Placental epithelial cell (primary cell): ENCODE measurements around a stretch of chr2.

- CAGE, long polyA plus RNA: no peak
Measured at GRCh38 chr2:54669820-54670208, 53.6 kb upstream of the EML6 start.

DNA sequence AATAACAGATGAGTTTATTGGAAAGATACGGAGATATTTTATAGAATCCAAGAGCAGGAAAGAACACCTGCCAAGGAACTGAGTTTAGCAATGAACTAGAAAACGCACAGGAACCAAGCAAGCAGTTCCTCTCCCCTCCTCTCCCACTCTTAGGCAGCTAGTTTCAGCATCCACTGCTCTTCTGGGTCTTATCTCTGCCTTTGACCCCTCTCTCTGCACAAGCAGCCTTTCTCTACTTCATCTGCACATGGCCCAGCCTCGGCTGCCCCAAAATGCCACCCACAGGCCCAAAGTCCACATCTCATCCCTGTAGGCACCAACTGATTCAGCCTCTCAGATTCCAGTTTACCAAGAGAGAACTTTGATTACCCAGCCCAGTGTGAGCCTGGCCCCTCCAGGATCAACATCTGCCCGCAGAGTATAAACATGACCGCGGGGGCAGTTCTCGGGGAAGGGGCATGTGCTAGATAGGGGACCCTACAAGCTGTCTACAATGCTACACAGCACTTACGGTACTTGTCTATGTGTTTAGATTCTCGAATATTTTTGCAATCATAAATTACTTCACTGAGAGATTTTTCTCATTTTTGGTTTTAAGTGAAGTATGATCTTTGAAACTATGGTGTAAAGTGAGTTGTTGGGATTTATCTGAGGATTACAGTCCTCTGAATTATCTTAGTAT lies 141.7 kb downstream of the RTN4 start:
- CAGE, long polyA plus RNA: no peak

- CAGE, long polyA plus RNA: no peak
Measured at GRCh38 chr2:54966822-54967894, 83.1 kb downstream of the RTN4 start.

DNA sequence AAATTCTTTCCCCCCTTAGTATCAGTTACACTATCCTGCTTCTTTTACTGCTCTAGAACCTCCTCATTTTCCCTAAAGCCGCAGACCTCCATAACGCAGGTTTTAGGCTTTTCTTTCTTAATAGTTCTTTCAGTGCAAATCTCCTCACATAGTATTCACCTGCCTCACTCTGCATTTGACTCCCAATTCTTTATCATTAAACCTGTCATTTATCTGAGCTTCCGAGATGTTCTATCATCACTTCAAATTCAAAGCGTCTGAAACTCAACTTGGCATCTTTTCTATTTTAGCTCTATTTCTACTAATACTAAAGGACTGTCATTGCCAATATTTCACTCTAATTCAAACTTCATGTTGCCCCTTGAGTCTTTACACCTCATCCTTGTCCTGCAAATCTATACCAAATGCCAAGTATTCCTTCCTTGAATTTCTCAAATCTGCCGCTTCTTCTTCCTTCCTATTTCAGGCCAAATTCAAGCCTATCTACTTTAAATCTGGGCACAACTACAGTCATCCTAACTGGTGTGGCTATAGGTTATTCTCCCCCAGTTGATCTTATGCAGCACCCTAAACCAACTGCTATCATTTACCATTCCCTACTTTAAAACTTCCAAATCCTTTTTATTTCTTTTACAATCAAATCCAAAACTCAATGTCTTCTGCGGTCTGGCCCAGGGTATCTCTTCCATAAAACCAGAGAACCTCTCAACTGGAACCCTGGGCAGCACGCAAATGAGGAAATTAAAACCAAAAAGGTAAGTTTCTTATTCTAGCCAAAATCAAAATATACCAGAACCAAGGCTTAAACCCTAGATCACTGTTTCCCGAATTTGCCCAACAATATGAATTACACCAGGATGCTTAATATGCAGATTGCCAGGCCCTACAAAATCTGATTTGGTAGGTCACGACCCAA lies 43.2 kb downstream of the RTN4 start:
- CAGE, long polyA plus RNA: no peak

DNA sequence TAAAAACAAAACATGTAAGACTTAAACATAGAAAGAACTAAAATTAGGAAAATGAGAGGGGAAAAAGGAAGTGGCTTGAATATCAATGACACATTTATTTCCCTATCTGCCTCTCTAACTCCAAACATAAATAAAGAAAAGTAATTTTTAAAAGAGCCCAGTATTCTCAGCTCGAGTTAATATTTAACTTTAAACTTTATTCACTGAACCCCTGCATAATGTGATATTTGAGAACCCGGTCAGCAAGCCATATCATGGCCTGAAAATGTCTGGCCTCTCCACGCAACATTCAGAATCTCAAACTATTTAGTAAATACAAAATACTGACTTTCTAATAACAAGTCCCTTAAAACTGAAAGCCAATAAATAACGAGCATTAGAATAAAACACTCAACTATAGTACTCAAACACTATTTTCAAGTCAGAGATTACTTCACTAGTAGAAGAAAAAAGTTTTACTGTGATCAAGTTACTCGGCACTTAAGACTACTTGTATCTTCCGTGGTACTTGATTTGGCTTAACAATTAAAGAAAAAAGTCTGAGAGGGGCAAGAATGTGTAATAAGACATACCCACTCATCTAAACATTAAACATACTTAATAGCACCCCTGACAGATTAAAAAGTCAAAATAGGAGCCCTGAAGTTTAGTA lies 38.4 kb downstream of the RTN4 start:
- CAGE, long polyA plus RNA: no peak

GRCh38 chr2:55048435-55048865 lies 1.8 kb downstream of the RTN4 start:
- CAGE, long polyA plus RNA: no peak

GRCh38 chr2:55049352-55049889 lies 830 bp downstream of the RTN4 start:
- CAGE, long polyA plus RNA: no peak

DNA sequence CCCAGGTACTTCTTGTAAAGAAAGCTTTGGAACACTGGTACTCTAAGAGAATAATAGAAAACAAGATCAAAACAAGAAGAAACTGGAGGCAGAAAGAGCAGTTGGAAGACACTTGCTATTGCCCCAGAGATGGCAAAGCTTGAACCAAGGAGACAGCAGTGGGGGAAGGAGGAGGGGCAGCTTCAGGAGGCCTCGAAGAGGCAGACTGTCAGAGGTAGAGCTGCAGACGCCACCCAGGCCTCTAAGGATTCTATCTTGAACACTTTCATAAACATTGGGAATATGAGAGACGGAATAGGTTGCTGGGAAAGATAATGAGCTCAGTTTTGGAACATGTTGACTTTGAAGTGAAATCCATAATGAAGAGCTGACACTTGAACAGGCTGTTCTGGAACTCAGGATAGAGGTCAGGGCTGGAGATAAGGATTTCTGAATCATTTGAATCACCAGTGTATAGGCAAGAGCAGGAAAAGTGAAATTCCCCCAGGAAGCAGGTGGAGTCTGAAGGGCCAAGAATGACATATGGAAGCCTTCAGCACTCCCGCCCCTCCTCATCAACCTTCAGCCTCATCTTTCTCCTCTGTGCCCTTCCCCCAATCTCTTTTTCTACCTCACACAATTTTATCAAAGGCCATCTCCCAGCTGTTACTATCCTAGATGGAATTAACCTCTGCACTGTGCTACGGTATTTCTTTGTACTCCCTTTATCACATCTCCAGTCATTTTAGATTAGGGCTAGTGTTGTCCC lies 47.3 kb upstream of the RTN4 start:
- CAGE, long polyA plus RNA: no peak

DNA sequence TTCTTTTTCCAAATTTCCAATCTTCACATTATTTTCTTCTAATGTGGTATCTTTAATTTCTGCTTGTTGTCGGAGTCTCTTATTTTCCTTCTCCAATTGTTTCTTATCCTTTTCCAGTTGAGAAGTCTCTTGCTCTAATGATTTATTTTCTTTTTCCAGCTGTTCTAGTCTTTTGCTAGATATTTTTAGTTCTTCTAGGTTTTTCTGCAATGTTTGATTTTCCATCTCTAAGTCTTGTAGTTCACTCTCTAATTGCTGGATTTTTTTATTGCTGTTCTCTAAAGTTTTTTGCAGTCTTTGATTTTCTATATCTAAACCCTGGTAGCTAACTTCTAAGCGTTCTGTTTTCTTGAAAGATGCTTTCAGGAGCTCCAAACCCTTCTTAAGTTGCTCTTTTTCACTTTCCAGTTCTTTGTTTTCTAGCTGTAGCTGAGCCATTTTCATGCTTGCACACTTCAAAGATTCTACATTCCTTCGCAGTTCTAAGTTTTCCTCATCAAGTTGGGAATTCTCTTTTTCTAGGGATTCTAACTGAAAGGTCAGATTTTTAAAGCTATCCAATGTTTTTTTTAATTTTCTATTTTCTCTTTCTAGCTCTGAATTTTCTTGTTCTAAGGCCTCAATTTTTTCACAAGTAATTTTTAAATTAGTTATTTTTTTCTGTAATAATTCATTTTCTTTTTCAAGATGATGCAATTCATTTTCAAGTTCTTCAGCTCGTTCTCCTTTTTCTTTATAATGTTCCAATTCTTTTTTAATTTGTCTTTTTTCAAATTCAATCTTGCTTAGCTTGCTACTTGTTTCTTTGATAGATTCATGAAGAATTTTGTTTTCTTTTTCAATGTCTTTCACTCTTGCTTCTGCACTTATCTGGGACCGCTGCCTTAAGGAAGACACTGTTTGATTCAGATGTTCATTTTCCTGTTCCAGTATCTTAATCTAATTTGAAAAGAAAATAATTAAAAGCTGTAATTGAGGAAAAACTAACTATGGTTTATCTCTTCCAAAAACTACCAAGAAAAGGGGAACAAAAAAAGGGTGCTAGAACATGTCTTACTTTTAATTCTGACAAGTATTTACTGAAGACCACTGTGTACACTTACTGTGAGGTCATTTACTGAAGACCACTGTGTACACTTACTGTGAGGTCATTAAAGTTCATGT lies 65.6 kb upstream of the MTIF2 start:
- CAGE, long polyA plus RNA: no peak

DNA sequence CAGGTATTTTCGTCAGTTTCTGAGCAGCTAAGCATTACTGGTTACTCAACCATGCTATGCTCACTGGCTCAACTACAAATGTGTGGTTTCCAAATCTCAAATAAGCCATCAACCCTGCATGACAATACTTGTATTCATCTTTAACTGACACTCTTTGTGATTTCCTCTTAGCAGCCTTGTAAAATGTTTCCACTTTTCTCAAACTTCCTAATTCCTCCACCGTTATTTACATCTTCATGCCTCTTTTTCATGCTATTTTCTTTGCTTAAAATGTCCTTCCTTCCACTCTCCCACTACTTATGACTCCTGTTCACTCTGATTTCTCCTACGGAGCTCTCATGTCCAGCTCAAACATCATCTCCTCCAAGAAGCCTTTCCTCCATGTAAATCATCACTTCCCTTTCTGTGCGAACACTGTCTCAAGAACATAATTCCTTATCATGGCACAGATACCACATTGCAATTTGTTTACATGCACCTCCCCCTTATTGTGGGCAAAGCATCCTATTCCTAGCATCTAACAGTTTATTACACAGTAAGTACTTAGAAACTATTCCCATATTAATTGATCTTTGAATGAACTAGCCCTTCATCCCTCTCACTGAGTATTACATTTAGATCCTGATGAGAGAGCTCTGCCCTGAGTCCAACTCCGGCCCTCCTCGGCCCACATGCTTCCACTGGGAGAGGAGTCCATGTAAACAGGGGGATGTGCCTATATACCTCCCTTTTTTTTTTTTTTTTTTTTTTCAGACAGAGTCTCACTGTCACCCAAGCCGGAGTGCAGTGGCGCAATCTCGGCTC lies 10.4 kb downstream of the CCDC88A start:
- CAGE, long polyA plus RNA: no peak

- CAGE, long polyA plus RNA: no peak
Measured at GRCh38 chr2:55420055-55420531, 437 bp upstream of the CCDC88A start.

- CAGE, long polyA plus RNA: no peak
Measured at GRCh38 chr2:55519895-55520723, 591 bp downstream of the CFAP36 start.

- CAGE, long polyA plus RNA: no peak
Measured at GRCh38 chr2:55562440-55562639, 42.8 kb downstream of the CFAP36 start.

- CAGE, long polyA plus RNA: no peak
Measured at GRCh38 chr2:55616329-55617414, 750 bp downstream of the PPP4R3B start.

GRCh38 chr2:55879752-55880481 lies 43.7 kb downstream of the EFEMP1 start:
- CAGE, long polyA plus RNA: no peak

DNA sequence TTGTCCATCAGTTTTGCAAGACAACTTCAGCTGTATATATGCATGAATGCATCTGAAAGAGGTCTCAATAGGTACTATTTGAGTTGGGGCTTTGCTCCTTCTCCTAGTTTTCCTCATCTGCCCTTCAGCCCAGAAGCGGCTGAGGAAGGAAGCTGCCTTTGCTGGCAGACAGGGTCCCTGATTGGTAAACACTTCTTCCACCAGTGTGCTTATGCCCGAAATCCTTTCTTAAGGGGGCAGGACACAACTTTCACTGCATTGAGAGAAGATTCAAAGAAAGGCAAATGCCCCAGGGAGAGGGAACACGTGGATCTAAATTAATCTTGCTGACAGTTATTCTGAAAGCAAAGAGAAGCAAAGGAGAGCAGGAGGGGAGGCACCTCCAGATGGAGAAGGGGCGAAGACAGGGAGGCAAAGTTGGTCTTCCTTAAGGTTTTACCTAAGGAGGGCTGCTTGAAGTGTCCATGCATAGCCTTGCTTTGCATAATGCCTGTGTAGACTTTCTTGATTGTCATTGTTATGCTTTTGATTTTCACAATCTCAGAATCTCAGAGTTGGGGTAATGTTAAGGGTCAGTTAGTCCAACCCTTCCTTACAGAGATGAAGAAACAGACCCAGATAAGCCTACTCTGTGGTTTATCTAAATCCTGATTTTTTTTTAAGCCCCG lies 92.2 kb upstream of the EFEMP1 start:
- CAGE, long polyA plus RNA: no peak

- CAGE, long polyA plus RNA: no peak
Measured at GRCh38 chr2:56185190-56185618, 1.4 kb downstream of the CCDC85A start.

GRCh38 chr2:58428983-58429630 lies 188.0 kb upstream of the FANCL start:
- CAGE, long polyA plus RNA: no peak

GRCh38 chr2:58539952-58540444 lies 298.9 kb upstream of the FANCL start:
- CAGE, long polyA plus RNA: no peak

DNA sequence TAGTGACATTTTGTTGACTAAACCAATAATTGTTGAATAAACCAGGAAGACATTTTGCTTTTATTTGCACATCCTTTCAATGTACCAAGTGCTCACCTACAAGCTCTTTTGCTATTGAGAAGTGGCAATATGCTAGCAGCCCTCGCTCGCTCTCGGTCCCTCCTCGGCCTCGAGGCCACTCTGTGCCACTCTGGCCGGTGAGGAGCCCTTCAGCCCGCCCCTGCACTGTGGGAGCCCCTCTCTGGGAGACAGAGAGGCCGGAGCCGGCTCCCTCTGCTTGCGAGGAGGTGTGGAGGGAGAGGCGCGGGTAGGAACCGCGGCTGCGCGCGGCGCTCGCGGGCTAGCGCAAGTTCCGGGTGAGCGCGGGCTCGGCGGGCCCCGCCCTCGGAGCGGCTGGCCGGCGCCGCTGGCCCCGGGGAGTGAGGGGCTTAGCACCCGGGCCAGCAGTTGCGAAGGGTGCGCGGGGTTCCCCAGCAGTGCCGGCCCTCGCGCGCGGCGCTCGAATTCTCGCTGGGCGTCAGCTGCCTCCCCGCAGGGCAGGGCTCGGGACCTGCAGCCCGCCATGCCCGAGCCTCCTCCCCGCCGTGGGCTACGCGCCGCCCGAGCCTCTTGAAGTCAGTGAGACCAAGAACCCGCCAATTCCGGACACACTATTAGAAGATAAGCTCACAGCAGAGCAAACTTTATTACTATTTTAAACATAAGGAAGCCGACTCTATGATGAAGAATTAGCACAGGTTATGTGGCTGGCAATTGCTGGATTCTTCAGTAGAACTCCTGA lies 825.7 kb upstream of the FANCL start:
- CAGE, long polyA plus RNA: no peak